Iris pigment epithelial cell (primary cell): ENCODE measurements around the genes GATD1, RPLP2, CD151 and TOLLIP.

- RRBS: 81% methylated on average over 10 of the region's 28 CpGs
These were observed 1.3 kb upstream of the EPS8L2 start for GRCh38 chr11:704554-705395.

DNA sequence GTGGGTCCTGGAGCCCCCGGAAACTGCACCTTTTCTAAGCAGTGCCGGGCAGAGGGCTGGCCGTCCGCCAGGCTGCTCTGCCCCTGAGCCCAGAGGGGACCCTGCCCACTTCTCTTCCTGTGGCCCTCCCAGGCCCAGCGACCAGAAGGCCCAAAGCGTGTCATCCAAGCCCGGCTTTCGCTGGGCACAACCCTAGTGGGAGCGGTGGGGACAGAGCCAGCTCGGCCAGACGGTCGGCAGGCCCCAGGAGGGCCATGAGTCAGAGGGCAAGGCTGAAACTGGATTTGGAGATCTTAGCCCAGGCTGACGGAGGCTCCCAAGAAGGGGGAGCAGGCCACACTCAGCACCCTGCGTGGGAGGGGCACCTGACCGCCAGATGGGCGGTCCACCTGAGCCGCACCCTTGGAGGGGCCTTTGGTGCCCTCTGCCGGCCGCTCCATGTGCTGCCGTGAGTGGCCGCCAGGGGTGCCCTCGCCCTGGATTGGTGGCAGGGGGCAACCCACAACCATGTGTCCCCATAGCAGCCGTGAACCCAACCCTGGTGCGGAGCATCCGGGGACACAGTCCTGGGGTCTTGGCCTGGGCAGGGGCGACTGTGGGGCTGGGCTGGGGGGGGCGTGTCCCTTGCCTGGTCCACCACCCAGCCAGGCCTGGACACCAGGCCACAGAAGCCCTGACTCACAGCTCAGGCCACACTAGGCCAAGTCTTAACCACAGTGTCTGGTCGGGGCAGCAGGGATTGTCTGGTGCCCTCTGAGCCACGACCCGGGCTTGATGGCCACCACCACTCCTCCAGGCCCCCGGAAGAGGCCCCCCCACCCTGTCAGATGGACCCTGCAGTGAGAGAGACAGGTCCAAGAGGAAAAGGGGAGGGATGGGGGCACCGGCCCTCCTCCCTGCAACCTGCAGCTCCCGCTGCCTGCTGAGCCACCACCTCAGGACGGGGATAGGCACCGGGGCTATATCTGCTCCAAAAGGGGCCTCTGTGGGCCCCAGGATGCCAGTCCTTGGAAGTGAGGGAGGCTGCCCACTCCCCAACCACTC is 19.2 kb upstream of the TALDO1 start:
- RRBS: 66% methylated on average over 5 of the region's 35 CpGs

DNA sequence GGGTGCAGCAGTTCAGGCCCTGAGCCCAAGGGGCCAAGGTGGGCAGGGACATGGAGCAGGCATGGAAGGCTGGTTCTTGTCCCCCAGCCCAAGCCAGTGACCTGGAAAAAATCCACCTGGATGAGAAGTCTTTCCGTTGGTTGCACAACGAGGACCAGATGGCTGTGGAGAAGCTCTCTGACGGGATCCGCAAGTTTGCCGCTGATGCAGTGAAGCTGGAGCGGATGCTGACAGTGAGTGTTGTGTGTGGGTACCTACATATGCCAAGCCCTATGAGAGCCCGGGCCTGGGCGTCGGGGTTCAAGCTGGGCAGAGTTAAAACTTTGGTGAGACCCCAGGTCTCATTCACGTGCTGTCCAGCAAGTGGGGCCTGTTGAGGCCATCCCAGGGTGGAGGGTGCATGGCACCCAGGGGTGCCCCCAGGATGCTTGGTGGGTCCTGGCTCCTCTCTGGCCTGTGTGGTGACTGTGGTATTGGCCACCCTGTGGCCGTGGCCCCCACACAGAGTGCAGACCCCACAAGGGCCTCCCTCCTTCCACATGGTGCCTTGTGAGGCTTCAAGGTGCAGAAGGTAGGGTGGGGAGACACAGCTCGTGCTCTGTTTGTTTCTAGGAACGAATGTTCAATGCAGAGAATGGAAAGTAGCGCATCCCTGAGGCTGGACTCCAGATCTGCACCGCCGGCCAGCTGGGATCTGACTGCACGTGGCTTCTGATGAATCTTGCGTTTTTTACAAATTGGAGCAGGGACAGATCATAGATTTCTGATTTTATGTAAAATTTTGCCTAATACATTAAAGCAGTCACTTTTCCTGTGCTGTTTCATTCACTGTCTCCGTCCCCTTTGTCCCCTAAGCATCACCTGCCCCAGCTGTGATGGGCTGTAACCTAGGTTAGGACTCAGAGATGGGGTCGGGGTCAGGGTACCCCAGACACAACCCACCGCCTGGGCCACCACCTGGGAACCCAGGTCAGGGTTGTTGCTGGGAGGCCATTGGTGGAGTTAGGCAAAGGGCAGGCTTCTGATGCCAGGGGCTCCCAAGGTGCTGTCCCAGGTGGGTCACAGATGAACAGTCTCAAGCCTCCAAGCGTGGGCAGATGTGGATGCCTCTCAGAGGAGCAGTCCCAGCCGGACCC is 12.7 kb downstream of the GATD1 start:
- RRBS: no CpG with 5 or more reads among the region's 23 CpGs

DNA sequence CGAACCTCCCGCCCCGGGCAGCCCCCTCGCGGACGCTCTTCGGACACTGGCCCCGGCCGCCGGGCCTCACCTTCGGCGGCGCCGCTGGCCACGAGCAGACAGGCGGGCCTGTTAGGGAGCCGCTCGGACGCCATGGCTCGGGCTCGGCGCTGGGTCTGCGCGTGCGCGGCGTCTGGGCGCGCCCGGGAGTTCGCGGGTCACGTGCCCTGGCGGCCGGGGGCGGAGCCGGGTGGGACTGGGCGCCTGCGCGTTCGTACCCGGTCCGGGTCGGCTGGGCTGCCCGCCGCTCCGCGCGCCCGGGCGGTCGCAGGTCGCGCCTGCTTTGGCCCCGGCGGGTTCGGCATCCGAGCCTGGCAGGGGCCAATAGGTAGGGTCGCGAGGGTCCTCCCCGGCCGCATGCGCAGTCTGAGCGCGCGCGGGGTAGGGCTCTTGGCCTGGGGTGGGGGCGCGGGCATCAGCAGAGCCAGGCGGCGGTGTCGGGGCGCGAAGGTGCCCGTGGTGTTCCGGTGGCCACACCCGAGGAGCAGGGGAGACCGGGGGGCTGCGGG is at the start of gene GATD1:
Gene GATD1 (minus strand): TSS at position 159 of the 548 bp plus-strand sequence.
- RRBS: 2% methylated on average over 15 of the region's 79 CpGs

GRCh38 chr11:808469-808940 is 1.3 kb upstream of the RPLP2 start:
- RRBS: no CpG with 5 or more reads among the region's 16 CpGs

- RRBS: 3% methylated on average over 11 of the region's 98 CpGs
These were observed at the start of gene RPLP2 for GRCh38 chr11:808941-810054. RPLP2 (plus strand) TSS chr11:809967.

- RRBS: no CpG with 5 or more reads among the region's 14 CpGs
These were observed 1.8 kb downstream of the PNPLA2 start for GRCh38 chr11:820431-820965.

DNA sequence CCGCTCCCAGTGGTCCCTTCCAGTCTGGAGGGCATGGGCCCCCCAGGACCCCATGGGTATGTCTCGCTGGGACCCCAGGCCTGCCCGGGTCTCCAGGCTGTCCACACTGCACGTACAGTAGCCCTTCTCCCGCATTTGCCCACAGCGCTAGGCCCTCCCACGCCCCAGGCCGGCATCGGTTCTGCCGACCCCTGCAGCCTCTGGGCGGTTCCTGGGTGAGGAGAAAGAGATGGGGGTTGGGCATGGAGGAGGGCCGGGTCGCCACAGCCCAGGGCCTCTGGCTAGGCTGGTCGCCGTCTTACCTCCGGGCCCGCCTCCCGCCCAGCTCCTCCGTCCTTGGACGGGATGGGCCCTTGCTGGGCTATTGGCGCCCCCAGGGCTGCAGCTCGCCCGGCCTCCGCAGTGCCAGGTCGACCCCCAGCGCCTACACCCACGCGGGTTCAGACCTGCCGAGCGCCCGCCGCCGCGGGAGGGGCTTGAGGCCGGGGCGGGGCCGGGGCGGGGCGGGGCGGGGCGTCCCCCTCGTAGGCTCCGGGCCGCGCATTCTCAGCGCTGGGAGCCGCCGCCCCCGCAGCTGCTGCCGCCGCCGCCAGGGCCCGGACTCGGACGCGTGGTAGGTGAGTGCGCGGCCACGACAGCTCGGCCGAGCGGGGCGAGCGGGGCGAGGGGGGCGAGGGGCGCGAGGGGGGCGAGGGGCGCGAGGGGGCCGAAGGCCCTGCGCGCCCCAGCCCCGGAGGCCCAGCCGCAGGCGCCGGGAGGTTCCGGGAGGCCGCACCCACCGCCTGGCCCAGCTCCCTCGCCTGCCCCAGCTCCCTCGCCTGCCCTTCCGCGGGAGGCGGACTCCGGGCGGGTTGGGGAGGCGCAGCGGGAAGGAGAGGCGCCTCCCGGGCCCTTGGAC is at the start of gene CD151:
Gene CD151 (plus strand): TSS at position 543 of the 898 bp plus-strand sequence.
- RRBS: 3% methylated on average over 47 of the region's 92 CpGs

DNA sequence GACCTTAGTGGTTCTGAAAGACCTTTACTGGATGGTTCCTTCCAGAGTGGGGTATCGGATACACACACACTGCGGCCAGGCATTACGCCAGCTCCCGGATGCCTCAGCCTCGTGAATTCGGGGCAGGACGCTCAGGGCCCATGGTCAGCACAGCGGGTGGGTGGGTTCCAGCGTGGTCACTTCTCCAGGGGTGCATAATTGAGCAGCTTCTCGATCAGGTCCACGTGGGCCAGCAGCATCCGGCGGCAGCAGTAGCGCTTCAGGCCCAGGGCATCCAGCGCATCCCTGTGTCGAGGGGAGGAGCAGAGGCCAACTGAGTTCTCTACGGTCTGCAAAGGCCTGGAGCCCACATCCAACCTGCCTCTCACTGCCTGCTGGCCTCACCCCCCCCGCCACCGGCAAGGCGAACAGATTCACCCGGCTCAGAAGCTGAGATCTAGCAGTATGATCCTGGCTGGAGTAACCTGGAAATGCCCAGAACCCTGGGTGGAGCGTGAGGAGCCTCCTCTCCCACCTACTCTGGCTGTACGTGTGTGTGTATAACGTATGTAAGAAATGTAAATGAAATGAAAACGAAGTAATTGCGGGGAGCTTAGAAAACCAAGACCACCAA is 2.0 kb downstream of the POLR2L start:
- RRBS: no CpG with 5 or more reads among the region's 26 CpGs

- RRBS: no CpG with 5 or more reads among the region's 20 CpGs
These were observed 393 bp downstream of the CHID1 start for GRCh38 chr11:910309-910525.

DNA sequence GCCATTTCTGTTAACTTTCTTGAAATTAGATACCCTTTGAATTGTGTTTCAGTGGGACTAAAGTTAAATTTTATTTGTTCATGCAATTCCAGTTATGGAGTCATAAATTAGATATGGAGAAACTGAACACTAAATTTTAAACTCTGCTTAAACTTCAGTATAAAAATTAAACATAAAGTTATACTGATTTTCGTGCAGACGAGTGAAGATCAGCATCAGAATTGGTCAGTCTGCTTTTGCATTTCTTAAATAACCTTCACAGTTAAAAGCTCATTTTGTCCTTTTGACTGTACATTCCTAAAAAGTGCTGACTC is 6.5 kb downstream of the AP2A2 start:
- RRBS: no CpG with 5 or more reads among the region's 2 CpGs

GRCh38 chr11:975056-975825 is 49.6 kb downstream of the AP2A2 start:
- RRBS: no CpG with 5 or more reads among the region's 60 CpGs

DNA sequence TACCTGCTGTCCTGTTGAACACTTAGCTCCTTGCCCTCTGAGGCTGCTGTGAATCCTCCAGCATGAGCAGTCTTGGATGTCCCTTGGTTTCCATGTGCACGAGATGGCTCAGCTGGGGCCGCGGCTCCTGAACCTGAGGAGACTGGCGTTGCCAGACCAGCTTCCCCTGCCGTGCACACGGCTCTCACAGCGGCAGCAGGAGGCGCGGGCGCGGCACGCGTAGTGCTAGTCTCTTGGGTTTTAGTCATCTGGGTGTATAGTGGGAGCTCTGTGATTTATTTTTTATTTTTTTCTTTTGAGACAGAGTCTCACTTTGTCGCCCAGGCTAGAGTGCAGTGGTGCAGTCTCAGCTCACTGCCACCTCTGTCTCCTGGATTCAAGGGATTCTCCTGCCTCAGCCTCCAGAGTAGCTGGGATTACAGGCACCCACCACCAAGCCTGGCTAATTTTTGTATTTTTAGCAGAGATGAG is 54.7 kb downstream of the MUC6 start:
- RRBS: no CpG with 5 or more reads among the region's 14 CpGs

- RRBS: 86% methylated on average over 12 of the region's 25 CpGs
These were observed 28.3 kb downstream of the MUC6 start for GRCh38 chr11:1008131-1008637.

DNA sequence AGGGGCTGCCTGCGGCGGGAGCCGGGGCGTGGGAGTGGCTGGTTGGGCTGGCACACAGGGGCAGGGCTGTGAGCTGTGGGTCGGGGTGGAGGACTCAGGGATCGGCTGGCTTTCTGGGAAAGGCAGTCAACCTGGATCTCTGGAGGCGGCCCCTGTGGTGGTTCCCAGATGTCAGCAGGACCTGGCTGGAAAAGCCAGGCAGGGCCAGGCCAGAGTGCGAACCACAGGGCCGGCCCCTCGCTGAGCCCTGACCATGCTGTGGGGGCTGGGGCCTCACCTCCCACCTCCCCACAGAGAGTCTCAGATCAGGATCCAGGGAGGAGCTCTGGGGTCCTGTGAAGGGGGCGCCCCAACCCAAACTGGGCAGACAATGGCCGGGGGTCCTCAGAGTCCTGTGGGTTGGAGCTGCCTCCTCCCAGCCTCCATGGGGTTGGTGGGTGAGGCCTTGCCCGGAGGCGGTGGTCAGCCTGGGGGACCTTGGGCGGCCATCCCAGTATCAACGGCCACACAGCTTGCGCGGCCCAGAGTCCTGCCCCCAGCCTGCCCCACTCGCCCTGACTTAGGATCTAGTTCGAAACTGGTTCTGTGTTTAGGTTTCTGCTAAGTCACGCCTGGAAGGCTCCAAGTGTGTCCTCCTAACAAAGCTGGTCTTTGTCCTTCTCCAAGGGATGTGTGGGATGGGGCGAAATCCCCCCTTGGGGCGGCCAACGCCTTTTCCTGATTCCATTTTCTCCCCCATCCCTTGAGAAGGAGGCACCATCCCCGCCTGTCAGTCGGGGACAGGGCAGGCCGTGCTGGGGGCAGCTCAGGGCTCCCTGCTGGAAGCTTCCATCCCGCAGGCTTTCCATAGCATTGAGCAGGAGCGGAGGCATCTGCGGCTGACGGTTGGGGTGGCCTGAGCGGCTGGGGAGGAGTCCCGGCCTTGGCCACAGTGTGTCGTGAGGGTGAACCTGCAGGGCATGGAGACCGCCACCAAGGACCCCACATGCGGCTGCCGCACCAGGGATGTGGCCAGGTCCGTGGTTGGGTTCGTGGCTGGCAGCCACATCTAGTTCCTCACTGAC is 2.1 kb downstream of the MUC5B start:
- RRBS: 35% methylated on average over 2 of the region's 39 CpGs

GRCh38 chr11:1308983-1309896 is at the start of gene TOLLIP:
TOLLIP (minus strand) TSS chr11:1309632.
- RRBS: 2% methylated on average over 62 of the region's 107 CpGs

GRCh38 chr11:1382726-1383744 is 6.7 kb upstream of the BRSK2 start:
- RRBS: 0% methylated on average over 10 of the region's 61 CpGs

DNA sequence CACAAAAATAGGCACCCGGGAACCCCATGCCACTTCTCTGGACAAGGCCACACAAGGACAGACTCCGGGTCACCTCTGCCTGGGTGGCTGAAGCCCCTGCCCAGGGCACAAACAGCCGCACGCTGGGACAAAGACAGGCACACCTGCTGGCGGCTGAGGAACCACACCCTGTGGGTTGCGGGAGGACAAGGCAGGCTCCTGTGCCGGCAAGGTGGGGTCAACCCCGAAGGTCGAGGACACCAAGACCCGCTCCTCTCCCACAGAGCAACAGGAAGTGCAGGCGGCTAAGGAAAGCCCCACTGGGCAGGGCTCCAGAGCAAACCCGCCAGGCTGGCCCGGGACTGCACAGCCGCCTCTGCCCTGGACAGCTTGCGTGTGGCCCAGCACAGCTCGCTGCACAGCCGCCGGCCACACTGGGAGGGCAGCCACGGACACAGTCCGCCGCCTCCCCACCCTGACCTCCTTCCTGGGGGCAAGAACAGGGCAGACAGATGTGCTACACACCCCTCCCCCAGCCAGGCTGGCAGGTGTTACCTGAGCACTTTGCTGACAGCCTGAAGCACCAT is 583 bp downstream of the MOB2 start:
- RRBS: 32% methylated on average over 7 of the region's 21 CpGs

DNA sequence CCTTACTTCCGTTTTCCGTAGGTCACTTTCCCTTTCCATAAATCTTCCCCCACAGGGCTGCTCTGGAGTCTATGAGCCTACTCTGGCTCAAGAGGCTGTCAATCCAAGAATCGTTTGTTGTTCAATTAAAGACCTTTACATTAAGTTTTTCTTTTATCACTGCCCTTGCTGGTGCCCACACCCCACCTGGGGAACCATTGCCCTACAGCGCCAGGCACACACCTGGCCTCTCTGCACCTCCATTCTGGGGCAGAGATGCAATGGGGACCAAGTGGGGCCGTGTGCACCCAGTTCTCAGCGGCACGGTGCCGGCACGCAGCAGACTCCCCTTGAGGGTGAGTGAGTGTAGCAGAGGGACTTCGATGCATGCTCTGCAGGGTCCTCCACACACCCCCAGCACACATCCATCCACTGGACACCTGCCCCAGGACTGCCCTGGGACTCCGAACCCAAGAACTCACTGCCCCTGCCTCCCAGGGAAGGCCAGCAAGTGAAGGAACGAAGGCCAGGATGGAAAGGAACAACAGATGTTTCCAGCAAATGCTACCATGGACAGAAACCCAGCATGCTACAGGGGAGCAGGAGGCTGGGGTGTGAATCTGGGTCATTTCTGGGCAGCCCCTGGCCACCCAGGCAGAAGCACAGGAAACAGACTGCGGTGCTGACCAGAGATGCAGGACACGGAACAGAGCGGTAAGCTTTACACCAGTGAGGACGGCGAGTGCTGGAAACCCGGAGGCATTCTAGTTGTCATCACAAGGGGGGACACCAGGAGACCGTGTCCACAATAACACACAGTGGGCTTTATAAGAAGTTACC is 32.5 kb upstream of the MOB2 start:
- RRBS: no CpG with 5 or more reads among the region's 19 CpGs

GRCh38 chr11:1520254-1520722 is 33.7 kb upstream of the MOB2 start:
- RRBS: no CpG with 5 or more reads among the region's 14 CpGs